Helper T cell (primary cell): ENCODE measurements around the genes RIIAD1, S100A10, LCE5A, LCE3D, LCE3B, LCE1E and SPRR1B.

- PRO-cap, 2 experiments = no peak in any of the 2 experiments
Measured at GRCh38 chr1:151514598-151514929, 3.4 kb downstream of the CGN start.

DNA sequence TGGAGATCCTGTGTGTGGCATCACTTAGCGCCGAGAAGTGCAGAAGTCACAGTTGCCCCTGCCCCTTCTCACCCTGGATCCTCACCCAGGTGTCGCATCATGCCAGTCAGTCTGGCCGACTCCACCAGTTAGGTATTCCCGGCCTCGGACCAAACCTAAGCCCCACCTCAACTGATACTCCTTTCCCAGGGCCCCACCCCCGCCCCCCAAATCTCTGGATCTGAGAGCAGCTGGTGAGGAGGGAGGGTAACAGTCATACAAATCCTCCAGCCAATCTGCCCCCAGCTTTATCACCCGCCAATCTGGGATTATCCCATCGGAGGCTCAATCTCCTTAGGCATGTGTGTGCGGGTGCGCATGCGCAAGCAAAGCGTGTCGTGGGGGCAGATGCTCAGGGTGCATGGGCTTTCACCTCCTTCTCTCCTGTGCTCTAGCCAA lies 5.3 kb downstream of the CELF3 start:
- PRO-cap, 2 experiments = no peak in any of the 2 experiments

GRCh38 chr1:151720976-151721780 lies at the start of gene RIIAD1:
TSS of gene RIIAD1 (plus strand) at chr1:151721522.
- PRO-cap, 2 experiments = no peak in any of the 2 experiments

- PRO-cap, 2 experiments = peak in 1 of 2 experiments; most common plus-strand start chr1:151946562 (in 1); most common minus-strand start chr1:151946508 (in 1)
Measured at GRCh38 chr1:151946195-151946827, 37.0 kb upstream of the THEM4 start.

GRCh38 chr1:151953409-151953711 lies 40.3 kb downstream of the S100A10 start:
- PRO-cap, 2 experiments = no peak in any of the 2 experiments

- PRO-cap, 2 experiments = no peak in any of the 2 experiments
Measured at GRCh38 chr1:151980066-151981070, 13.3 kb downstream of the S100A10 start.

- PRO-cap, 2 experiments = peak in 2 of 2 experiments; most common plus-strand start chr1:151994037 (in 2); most common minus-strand start chr1:151993812 (in 1)
Measured at GRCh38 chr1:151993584-151994201, at the start of gene S100A10. TSS of gene S100A10 (minus strand) at chr1:151993859.

- PRO-cap, 2 experiments = no peak in any of the 2 experiments
Measured at GRCh38 chr1:152032309-152032785, 4.5 kb downstream of the S100A11 start.

GRCh38 chr1:152034233-152035510 lies 2.1 kb downstream of the S100A11 start:
- PRO-cap, 2 experiments = peak in 2 of 2 experiments; most common plus-strand start chr1:152035276 (in 2); most common minus-strand start chr1:152035211 (in 2)

DNA sequence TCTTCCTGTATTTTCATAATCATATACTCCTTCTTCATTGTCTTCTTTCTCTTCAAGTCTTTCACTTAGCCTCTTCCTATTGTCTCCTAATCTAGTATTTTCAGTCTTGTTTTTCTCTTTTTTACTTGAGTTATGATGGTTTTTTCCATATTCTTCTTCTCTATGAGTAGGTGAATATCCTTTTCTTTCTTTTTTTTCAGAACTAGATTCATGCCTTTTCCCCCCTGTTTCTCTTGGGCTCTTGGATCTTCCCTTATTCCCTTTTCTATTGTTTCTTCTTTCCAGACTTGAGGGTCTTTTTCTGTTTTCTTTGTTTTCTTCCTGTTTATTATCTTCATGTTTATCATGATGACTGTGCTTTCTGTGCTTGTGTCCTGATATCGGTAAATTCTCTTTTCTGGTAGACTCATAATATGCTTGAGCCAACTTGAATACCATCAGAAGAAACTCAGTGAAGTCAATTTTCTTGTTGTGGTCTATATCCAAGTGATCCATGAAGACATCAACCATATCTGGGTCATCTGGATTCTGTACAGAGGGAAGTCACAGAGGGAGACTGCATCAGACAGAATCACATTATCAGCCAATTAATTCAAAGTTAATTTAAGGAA lies 10.7 kb downstream of the FLG start:
- PRO-cap, 2 experiments = no peak in any of the 2 experiments

GRCh38 chr1:152510639-152511057 lies at the start of gene LCE5A:
TSS of gene LCE5A (plus strand) at chr1:152510803.
- PRO-cap, 2 experiments = no peak in any of the 2 experiments

GRCh38 chr1:152580304-152580790 lies at the start of gene LCE3D:
TSS of gene LCE3D (minus strand) at chr1:152580516.
- PRO-cap, 2 experiments = no peak in any of the 2 experiments

DNA sequence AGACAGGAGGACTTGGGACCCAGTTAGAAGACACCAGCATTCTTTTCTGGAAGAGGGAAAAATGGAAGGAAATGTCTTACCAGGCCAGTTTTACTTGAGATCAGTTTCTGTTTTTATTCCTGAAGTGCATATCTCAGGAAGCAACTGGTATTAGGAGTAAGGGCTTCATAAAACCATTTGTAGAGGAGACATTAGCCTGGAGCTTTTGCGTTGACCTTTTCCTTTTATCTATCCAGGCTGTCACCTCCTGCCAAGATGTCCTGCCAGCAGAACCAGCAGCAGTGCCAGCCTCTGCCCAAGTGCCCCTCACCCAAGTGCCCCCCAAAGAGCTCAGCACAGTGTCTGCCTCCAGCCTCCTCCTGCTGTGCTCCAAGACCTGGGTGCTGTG lies at the start of gene LCE3B:
LCE3B (plus strand) TSS at position 256 of the 388 bp plus-strand sequence.
- PRO-cap, 2 experiments = no peak in any of the 2 experiments

GRCh38 chr1:152718421-152718804 lies 909 bp upstream of the C1orf68 start:
- PRO-cap, 2 experiments = no peak in any of the 2 experiments

GRCh38 chr1:152765238-152765467 lies 7.3 kb downstream of the KPRP start:
- PRO-cap, 2 experiments = no peak in any of the 2 experiments

GRCh38 chr1:152786078-152786423 lies at the start of gene LCE1E:
TSS of gene LCE1E (plus strand) at chr1:152786257.
- PRO-cap, 2 experiments = no peak in any of the 2 experiments

GRCh38 chr1:153031072-153031386 lies at the start of gene SPRR1B:
TSS of gene SPRR1B (plus strand) at chr1:153031203.
- PRO-cap, 2 experiments = no peak in any of the 2 experiments

- PRO-cap, 2 experiments = no peak in any of the 2 experiments
Measured at GRCh38 chr1:153119085-153119809, 5.9 kb upstream of the SPRR2F start.

DNA sequence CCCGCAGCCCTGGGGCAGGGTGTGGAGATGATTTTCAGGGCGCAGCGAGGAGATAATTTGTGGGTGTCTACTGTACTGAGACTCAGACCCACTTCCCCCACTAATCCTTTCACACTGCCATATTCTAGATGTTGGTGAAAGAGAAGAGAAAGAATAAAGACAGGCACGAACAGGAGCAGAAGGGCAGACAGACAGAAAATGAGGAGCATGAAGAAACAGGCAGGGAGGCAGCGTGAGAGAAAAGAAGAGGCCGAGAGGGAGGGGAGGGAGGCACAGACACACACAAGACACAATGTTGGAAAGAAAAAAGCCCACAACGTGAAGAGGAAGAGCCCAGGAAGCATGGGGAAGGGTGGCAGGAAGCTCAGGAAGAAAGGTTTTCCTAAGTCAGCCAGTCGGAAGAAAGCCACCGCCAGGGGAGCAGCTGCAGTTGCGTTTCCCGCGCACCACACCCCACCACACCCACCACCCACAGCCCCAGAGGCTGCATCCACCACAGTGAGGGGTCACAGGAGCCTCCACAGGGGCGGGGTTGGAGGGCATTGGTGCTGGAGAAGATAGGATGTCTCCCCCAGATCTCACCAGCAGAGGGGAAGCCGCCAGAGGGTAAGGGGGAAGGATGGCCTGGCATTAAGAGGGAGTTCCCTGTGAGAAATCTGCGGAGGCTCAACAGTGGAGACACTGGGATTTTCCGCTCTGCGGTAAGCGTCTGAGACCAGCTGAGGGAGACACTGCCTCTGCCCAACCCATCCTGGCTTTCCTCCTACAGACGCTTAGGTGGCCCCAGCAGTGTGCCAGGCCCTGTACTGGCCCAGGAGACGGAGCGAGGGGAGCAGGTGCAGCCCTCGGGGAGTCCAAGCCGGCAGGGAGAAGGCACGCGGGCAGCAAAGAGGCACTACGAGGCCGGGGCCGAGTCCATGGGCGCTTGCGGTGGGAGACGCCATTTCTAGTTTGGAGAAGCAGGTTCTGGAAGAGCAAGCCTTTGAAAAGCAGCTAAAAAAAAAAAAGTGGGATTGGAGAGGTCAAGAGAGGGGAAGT lies 20.0 kb downstream of the PGLYRP3 start:
- PRO-cap, 2 experiments = no peak in any of the 2 experiments

- PRO-cap, 2 experiments = no peak in any of the 2 experiments
Measured at GRCh38 chr1:153506626-153507546, 28.9 kb downstream of the S100A6 start.